ENCODE measurements around a stretch of chr4.

GRCh38 chr4:80184077-80185118 is 12.9 kb upstream of the PRDM8 start:
- PRO-cap, 7 experiments = peak in 7 of 7 experiments; most common plus-strand start chr4:80184622 (in 4); most common minus-strand start chr4:80184210 (in 7)

DNA sequence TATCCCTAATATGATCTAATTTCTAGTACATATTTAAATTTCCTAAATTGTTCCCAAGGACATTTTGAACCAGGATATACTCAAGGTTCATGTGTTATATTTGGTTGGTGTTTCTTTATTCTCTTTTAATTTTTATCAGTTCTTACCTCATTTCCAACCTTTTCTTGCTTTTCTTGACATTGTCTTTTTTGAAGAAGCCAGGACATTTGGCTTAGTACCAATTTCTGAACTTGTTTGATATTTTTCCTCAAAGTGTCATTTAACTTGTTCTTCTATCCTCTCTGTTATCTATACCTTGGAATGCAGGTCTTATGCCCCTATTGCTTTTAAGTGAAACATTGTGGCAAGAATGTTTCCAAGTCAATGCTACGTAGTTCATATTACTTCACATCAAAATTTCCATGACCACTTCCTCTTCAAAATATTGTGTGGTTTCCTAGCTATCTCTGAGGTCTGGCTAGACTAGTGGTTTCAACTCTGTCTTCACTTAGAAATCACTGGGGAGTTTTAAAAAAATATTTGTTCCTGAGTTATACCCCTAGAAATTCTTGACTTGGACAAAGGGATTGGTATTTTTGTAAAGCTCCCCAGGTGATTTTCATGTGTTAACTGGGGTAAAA is 20.1 kb upstream of the RASGEF1B start:
- PRO-cap, 7 experiments = peak in 7 of 7 experiments; most common plus-strand start position 424 of the sequence (in 1); most common minus-strand start position 302 of the sequence (in 7)

DNA sequence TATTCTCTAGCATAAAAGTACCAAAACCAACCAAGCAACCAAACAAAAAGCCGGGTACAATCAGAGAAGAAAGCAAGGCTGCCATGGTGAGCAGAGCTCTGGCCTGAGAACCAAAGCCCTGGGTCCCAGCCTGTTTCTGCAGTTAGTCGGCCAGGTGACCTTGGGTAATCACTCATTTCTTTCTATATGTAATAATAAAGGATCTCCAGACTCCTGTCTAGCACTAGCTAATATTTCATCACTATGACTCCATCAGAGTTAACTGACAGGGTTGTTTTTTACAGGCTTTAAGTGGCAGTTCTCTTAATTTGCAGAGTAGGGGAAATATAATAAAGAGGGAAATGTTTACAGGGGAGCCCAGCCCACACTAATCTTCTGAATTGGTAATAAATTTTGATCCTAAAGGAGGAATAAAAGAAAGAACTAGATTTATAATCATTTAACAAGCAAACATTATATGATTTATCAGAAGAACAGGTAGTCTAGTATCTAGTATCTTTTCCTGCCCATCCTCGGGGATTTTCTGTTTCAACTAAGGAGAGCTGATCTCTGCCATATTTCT is 34.1 kb upstream of the RASGEF1B start:
- PRO-cap, 7 experiments = no peak in any of the 7 experiments

- PRO-cap, 7 experiments = no peak in any of the 7 experiments
Measured at GRCh38 chr4:82352365-82353184, 21.2 kb downstream of the HNRNPD start.

GRCh38 chr4:82429508-82429697 is 859 bp downstream of the HNRNPDL start:
- PRO-cap, 7 experiments = peak in 7 of 7 experiments; most common plus-strand start chr4:82429585 (in 5)

DNA sequence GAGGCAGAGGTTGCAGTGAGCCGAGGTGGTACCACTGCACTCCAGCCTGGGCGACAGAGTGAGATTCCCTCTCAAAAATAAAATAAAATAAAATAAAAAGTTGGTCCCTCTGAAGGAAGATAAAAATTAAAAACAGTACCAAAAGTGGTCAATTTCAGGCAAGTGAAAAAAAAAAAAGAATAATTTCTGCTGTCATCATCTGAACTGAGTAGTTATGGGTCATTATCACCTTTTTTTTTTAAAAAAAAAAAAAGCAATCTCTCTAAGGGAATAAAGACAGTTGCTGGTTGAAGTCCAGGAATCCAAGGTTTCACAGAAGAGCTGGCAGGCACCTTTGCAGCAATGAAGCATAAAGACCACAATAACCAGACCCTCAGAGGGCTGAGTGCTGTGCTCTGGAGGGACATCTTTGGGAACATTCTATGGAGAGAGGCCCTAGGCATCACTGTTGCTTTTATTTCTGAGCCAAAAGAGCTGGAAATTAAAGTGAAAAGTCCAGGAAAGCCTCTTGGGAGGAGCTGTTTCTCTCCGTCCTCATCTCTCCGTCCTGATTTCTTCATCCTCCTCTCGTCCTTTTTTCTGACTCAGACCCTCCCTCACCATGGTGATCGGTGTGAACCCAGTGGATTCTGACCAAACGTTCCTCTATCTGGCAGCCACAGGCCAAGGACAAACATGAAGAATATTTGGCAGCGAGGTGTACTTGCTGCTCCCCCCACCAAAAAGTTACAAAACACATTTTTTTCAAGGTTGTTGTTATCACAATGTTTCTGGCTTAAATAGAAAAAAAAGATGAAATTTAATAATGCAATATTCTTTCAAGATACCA is 80.5 kb downstream of the SCD5 start:
- PRO-cap, 7 experiments = no peak in any of the 7 experiments

- PRO-cap, 7 experiments = no peak in any of the 7 experiments
Measured at GRCh38 chr4:82746572-82747345, 51.8 kb downstream of the SCD5 start.

GRCh38 chr4:82968623-82969204 is 41.9 kb downstream of the LIN54 start:
- PRO-cap, 7 experiments = no peak in any of the 7 experiments

- PRO-cap, 7 experiments = peak in 6 of 7 experiments; most common plus-strand start chr4:83109986 (in 6); most common minus-strand start chr4:83110165 (in 4)
Measured at GRCh38 chr4:83109198-83110392, 4.9 kb downstream of the PLAC8 start.

DNA sequence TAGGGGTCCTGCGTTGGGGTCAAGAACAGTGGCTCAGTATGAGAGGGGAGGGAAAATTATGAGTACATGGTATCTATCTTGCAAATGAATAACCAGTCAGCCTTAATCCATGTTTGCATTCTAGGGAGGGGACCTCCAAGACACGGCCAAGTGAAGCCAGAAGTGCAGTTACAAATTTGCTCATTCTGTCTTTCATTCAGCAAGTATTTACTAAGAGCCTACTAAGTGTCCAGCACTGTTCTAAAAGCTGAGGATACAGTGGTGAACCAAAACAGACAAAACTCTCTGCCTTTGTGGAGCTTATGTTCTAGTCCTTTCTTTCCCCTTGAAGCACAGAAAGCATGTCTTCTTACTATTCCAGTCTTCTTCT is 76.2 kb downstream of the COQ2 start:
- PRO-cap, 7 experiments = no peak in any of the 7 experiments

GRCh38 chr4:83217371-83218281 is 67.0 kb downstream of the COQ2 start:
- PRO-cap, 7 experiments = peak in 7 of 7 experiments; most common plus-strand start chr4:83217907 (in 5); most common minus-strand start chr4:83217686 (in 4)

- PRO-cap, 7 experiments = peak in 6 of 7 experiments; most common plus-strand start chr4:83285334 (in 4); most common minus-strand start chr4:83285156 (in 3)
Measured at GRCh38 chr4:83284967-83285607, 489 bp upstream of the COQ2 start.

DNA sequence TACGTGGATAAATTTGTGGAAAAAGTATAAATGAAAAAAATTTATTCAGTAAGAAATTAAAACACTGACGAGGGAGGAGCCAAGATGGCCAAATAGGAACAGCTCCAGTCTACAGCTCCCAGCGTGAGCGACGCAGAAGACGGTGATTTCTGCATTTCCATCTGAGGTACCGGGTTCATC is 372.5 kb downstream of the NKX6-1 start:
- PRO-cap, 7 experiments = no peak in any of the 7 experiments

- PRO-cap, 7 experiments = no peak in any of the 7 experiments
Measured at GRCh38 chr4:84231991-84232340, 267.1 kb downstream of the NKX6-1 start.

DNA sequence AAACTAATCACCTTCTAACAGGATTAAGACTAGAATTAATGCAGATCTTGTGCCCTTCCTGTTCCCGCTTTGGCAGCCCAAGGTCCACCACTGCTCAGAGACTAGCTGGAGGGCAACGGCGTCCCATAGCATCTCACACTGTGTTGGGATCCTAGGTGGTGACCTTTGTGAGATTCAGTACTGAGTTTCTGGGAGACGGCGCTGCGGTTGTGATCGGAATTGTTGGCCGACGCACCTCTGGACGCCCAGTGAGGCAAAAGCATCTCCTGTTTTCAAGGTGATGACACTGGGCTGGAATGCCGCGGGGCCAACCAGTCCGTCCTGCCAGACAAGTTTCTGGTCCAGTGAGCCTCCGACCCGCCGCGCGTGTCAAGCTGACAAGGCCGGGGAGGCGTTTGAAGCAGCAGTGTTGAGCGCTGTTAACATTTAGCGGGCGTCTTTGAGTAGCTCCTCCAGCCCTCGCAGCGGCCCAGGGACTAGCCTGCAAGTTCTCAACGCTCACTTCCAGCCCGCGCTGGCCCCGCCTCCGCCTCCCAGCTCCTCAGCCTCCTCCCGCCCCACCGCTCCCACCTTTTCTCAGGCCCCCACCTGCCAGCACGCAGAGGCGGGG is 624 bp upstream of the CDS1 start:
- PRO-cap, 7 experiments = peak in 6 of 7 experiments; most common minus-strand start position 478 of the sequence (in 6)

- PRO-cap, 7 experiments = no peak in any of the 7 experiments
Measured at GRCh38 chr4:84585398-84586022, 2.6 kb downstream of the CDS1 start.

DNA sequence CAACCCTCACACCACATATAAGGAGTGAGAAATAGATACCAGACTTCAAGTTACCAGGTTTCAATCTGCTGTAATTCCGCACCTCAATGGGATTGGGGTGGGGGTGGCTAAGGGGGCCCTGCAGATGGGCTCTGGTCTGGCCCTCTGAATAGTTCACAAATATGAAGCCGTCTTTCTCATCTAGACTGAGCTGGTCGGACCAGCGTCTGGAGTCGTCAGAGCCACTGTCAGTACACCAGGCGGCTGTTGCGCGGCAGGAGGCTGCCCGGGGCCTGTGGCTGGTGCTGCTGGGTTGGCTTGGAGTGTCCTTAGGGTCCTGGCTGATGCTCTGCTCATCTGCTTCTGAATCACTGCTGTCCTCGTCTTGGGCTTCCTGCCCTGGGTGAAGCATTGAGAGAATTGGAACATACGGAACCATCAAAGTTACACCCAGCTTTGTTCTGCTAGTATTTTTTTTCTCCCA is 96.0 kb downstream of the CDS1 start:
- PRO-cap, 7 experiments = no peak in any of the 7 experiments

DNA sequence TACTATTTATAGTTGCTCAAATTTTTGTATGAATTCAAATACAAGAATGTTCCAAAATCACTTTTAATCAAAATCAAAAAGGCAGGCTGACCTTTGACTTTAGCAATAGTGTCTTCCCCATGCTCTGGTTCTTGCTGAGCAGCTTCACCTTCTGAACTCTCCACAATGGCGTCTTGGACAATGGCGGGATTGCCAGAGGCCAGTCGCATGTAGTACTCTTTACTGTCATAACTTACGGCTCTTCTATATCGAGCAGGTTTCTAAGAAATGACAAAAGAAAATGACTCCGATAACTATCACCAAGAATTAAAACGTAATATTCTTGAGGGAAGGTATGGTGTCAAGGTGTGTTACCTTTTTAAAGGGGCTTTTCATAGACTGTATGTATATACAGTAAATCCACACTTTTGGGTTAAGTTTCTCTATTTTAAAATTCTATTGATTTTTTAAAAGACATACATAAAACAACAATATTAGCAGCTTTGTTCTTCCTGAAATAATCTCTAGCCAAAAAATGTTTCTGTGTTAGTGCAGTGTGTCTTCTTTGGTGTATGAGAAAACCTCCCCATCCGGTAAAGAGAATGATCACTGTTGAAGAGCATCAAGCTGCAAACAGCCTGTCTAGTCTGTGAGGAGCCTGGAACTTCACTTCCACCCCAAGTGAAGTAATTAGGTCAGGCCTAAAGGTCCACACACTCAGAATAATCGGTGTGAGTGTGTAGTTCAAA is 141.6 kb downstream of the CDS1 start:
- PRO-cap, 7 experiments = no peak in any of the 7 experiments

DNA sequence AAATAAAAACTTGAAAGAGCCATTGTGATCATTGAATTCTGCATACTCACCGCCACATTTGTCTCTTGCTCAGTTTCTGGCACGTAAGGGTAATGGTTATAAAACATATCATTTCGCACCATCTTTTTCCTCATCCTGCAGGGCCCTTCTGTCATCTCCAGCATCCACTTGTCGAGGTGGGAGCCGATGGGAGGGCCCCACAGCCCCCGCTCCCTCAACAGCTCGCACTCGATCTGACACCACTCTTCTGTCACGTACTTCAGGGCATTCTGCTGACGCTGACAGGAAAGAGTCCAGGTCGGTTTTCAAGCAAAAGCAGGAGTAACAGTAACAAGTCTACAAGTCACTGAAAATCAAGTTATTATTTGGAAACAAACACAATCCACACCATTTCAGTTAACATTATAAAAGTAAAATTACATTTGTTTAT is 150.4 kb downstream of the CDS1 start:
- PRO-cap, 7 experiments = no peak in any of the 7 experiments

- PRO-cap, 7 experiments = no peak in any of the 7 experiments
Measured at GRCh38 chr4:84939031-84939453, 27.4 kb downstream of the WDFY3 start.